ENCODE measurements around a stretch of chr22.

GRCh38 chr22:44086039-44086818 is 62.1 kb downstream of the PARVB start:
- PRO-cap, 2 experiments = no peak in any of the 2 experiments

DNA sequence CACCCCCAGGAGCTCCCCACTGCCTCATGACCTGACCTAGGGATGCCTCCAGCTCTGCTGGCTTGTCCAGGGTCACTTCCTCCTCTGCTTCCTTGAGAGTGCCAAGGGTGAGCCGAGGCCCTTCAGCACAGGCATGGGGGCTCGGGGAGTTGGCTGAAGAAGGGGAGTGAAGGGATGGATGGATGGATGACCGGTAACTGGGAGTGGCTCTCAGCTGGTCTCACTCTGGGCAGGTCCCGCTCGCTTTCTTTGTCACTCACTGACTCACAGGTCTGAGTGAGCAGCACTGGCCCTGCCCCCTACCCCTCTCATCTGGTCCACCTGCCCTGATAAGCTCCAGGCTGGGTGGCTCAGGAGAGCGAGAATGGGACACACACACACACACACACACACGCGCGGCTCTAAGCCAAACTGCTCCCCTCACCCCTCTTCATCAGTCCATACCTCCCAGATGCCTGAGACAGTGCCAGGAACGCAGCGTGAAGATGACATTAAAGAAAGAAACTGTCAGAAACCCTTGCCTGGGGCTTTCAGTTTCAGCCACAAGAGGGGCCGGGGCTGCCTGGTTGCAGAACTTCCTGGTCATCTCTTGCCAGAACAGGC is 16.4 kb upstream of the SHISAL1 start:
- PRO-cap, 2 experiments = no peak in any of the 2 experiments

GRCh38 chr22:44331780-44332710 is 19.3 kb upstream of the SHISAL1 start:
- PRO-cap, 2 experiments = peak in 1 of 2 experiments; most common minus-strand start chr22:44331994 (in 1)

- PRO-cap, 2 experiments = no peak in any of the 2 experiments
Measured at GRCh38 chr22:44603640-44604398, 98.2 kb upstream of the PRR5 start.

DNA sequence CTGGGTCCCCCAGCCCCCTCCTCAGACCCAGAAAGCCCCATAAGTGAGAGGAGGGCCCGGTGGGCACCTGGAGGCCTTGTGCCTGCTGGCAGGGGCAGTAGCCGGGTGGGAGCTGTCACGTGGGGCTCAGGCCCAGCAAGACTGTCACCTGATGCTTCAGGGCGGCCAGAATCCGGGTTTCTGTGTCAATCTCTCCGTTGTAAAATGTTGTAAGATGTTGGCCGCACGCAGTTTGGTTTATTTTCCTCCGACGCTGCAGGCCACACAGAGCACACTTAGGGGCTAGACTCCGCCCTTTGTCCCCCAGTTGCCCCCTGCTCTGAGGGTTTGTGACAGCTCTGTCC is 3.5 kb upstream of the PRR5 start:
- PRO-cap, 2 experiments = no peak in any of the 2 experiments

GRCh38 chr22:44710476-44711605 is 8.8 kb downstream of the PRR5 start:
- PRO-cap, 2 experiments = no peak in any of the 2 experiments

- PRO-cap, 2 experiments = peak in 2 of 2 experiments; most common minus-strand start chr22:44729741 (in 2)
Measured at GRCh38 chr22:44729273-44730280, 22.8 kb upstream of the ARHGAP8 start.

DNA sequence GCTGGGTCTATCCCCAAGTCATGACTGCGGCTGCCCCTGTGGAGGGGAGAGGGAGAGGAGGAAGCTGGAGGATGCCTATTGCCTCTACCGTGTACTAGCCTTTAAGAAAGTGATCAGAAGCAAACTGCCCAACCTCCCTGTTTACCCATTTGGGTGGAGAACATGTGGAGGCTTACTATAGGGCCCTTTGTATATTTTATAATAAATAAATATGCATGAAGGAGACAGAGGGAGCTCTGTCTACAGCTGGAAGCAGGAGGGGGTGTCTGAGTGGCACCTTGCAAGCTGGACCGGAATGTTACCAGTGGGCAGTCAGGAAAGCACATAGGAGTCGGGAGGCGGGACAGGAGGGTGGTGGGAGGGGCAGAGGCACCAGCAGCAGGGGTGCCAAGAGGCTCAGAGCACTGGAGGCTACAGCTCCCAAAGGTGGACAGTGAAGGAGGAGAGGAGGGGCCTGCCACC is 79.6 kb downstream of the PHF21B start:
- PRO-cap, 2 experiments = no peak in any of the 2 experiments

DNA sequence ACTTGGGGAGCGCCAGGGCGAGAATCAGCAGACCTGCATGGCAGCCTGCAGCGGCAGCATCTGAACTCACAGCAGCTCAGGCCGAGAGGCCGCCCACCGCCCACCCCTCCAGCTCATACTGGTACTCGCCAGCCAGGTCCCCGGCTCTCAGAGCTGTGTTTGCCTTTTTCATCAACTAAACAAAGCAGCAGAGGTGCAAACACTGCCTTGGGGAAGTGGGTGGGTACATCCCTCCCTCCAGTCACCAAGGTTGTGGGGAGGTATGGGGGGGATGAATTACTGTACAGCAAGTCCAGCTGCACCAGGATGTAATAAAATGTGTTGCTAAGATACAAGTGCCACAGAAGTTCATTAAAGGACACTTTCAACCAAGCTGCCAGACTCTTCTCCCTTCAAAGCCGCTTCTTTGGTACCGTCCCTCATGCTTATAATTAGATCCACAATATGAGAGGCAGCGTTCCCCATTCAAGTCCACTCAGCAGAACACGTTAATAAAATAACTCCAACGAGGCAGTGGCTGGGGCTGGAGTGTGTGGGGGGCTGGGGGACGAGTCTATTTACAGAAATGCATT is 14.8 kb downstream of the PHF21B start:
- PRO-cap, 2 experiments = no peak in any of the 2 experiments

GRCh38 chr22:45010286-45010612 is 444 bp upstream of the PHF21B start:
- PRO-cap, 2 experiments = no peak in any of the 2 experiments

DNA sequence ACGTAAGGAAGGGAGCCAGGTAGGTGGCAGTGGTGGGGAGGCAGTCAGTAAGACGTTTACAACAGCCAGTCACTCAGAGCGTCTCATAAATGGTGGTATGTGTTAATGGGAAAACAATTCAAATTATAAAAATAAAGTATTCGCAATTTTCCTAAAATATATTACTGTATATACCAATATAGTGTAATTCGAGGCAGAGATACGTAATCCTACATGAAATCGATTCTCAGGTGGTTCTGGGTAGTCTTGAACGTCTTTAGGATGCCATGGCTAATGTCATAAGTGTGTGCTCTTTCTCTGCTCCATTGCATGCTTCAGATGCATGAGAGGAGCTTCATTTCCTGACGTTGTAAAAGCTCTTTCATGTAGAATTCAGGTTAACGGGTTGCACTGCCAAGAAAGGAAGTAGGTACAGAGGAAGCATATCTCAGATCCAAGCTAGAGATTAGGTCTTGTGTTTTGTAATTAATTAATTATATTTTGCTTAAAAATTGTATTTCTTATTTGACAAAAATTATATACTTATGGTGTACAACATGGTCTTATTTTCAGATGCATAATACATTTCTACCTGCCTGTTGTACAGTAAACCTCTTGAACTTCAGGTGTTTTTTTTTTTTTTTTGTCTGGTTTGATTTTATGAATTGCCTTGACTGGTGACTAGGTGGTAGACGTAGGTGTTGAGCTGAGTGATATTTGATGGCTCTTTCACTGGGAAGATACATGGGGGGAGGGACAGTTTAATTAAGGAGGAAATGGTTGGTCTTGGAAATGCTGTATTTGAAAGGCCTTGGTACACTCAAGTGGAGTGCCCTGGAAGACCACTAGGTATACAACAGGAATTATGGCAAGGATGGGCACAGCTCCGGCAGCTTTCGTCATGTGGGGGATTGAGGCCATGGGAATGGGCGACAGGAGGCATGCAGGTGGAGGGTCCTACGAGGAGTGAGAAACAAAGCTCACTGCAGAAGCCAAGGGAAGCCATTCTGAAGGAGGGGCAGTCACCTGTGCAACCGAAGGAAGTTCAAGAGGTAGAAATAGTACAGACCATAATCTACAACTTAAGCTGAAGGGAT is 9.3 kb downstream of the NUP50 start:
- PRO-cap, 2 experiments = no peak in any of the 2 experiments

- PRO-cap, 2 experiments = no peak in any of the 2 experiments
Measured at GRCh38 chr22:45185736-45186573, 22.2 kb downstream of the NUP50 start.

GRCh38 chr22:45213421-45213674 is 27.3 kb downstream of the KIAA0930 start:
- PRO-cap, 2 experiments = no peak in any of the 2 experiments

DNA sequence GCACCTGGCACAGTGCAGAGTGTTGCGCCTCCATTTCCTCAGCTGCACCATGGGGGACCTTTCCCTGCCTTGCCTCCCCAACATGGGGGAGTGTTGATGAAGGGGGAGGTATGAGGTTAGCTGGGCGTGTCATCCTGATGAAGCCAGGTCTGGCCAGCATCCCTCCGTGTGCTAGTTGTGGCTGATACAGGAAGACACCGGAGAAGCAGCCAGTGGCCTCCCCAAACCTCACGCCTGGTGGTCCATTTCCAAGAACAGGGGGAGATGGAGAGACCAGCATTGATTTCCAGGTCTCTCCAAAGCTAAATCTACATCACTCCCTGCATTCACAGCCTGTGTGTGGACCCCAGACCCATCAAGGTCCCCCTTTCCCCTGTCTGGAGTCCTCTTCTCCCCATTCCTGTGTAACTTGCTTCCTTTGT is 733 bp upstream of the KIAA0930 start:
- PRO-cap, 2 experiments = no peak in any of the 2 experiments

GRCh38 chr22:45263116-45264442 is 21.2 kb upstream of the UPK3A start:
- PRO-cap, 2 experiments = peak in 1 of 2 experiments; most common minus-strand start chr22:45263855 (in 1)

- PRO-cap, 2 experiments = no peak in any of the 2 experiments
Measured at GRCh38 chr22:45285535-45286173, 905 bp downstream of the UPK3A start.

- PRO-cap, 2 experiments = no peak in any of the 2 experiments
Measured at GRCh38 chr22:45341505-45341950, 31.8 kb downstream of the FAM118A start.

GRCh38 chr22:45433167-45433561 is 19.7 kb downstream of the RIBC2 start:
- PRO-cap, 2 experiments = no peak in any of the 2 experiments

- PRO-cap, 2 experiments = no peak in any of the 2 experiments
Measured at GRCh38 chr22:45499612-45500228, 3.0 kb upstream of the FBLN1 start.

- PRO-cap, 2 experiments = no peak in any of the 2 experiments
Measured at GRCh38 chr22:45504213-45504908, 1.7 kb downstream of the FBLN1 start.

Measured in heart right ventricle (tissue), 2 donors.